B cell (primary cell): ENCODE measurements around the genes CBLIF and MS4A8.

GRCh38 chr11:59181520-59182609, 9.9 kb downstream of the DTX4 start:
- PRO-cap, result no peak
- CAGE, long polyA plus RNA, result no peak

DNA sequence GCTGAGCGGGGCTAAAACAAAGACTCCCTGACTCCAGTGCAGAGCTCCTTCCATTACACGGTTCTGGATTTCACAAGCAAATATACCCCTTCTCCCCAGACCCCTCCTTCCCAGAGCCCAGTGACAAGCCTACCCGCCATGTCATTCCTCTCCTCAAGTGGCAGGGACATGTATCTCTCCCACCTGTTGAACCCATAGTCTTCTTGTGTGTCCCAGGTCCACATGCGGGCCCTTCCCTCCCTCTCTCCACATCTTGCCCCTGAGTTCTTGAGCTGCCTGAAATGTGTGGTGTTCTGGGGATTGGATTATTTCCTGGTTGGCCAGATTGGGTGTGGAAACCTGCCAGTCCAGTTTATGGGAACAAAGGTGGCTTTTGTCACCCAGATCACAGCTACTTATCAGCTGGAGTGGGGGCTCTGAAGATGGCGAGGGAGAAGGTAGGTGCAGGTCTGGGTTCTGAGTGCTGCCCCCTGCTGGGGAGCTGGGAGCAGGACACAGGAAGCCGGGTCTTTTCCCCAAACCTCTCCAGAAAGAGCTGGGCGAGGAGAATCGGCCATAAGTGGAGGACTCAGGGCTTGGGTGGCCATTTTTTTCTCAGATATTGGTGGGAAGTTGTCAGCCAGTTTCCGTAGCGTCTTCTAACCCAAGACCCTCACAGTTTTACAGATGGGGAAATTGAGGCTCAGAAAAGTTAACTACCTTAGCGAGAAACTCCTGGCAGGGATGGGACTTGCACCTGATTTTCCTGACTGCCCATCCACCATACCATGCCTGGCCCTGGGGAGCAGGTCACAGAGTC, 14.3 kb downstream of the DTX4 start:
- PRO-cap, result no peak
- CAGE, long polyA plus RNA, result no peak

DNA sequence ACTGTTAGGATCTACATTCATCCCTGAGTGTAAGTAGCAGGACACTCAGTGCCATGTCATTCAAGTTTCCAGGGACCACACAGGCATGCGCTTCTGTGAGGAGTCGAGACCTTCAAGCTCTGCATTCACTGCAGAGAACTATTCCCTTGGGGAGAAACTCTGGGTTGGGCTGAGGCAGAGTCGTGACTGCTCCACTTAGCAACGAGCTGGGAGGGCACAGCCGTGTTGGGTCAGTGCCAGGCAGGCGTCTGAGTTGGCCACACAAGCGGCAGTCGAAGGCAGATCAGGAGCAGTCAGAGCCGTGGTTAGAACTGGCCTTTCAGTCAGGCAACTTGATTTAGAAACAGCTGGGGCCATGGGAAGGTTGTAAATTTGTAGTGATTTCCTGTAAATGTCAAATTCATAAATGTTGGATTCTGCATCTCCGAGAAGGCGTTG, 14.7 kb downstream of the MPEG1 start:
- PRO-cap, result no peak
- CAGE, long polyA plus RNA, result no peak

DNA sequence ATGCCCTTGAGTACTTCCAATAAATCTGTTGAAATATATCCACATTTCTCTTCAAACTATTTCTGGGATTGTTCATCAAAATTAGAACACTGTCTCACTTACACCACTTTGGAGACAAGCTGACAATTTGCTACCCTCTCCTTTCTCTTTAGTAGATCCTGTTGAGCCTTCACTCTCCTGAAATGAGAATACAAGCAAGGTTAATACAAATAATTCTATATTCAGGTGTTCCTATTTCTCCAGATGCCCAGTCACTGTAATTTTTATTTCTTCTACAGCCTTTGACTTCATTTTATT, 67.2 kb upstream of the OR5AN1 start:
- PRO-cap, result no peak
- CAGE, long polyA plus RNA, result no peak

DNA sequence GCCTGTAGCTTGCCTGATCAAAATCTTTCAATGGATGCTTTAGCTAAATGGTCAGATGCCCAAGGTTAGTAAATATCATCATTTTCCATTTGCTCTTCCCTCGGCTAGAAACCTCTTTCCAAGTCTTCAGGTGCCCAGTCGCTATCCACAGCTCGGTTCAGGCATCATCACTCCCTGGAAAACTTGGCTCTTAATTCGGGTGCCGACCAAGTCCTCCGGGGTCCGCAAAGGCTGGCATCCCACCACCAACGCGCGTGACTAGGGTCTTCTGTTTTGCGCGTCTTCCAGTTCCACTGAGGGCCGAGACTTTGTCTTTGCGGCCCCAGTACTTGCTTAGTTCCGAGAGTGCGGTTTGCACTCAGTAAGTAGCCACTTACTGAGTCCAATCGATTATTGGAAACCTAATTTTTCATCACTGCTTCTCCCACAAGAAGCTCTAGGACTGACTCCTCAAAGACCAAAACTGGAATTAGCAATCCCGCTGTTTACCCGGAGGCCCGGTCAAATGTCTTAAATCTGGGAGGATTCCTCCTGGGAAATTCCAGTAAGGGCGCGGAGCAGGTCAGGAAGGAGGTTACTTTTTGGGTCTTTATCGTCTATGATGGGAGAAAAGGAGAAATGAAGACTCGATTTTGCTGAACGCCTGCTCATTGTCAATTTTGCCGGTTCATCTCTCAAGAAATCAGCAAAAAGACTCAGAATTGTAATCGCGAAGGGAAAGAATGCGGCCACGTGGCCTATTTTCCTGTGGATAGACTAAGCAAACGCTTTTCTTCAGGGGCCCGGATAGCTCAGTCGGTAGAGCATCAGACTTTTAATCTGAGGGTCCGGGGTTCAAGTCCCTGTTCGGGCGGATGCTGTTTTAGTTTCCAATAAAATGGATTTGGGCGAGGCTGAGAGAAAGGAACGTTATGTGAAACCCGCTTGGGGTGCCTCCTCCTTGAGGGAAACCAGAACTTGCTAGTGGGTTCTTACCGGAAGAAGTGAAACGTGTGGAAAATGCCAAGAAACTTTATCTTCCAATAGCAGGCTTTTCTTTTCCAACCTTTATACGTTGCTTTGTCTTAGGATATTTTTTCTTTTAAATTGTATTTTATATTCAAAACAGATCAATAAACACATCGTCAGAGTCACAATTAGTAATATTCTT, 44.7 kb downstream of the OR4D9 start:
- PRO-cap, result unidirectional peak, plus-strand start at position 777 of the sequence; unidirectional peak, plus-strand start at position 984 of the sequence
- CAGE, long polyA plus RNA, result no peak

DNA sequence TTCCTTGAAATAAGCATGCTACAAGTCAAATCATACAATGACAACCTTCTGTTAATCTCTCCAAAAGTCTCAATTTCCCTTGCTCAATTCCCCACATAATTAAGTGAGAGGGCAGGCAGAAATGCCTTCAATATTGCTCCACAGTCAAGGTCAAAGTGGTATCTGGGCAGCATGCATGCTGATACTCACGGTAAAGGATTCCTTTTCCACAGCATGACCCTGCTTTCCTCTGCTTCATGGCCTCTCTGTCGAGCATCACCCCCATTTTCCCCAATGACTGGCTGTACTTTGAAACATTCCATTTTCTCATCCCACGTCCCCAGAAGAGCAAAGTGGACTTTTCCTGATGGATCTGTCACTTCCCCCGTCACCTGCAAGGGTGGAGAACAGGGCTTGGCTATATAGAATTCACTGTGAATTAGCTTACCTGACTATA, 37.6 kb downstream of the OSBP start:
- PRO-cap, result no peak
- CAGE, long polyA plus RNA, result no peak

DNA sequence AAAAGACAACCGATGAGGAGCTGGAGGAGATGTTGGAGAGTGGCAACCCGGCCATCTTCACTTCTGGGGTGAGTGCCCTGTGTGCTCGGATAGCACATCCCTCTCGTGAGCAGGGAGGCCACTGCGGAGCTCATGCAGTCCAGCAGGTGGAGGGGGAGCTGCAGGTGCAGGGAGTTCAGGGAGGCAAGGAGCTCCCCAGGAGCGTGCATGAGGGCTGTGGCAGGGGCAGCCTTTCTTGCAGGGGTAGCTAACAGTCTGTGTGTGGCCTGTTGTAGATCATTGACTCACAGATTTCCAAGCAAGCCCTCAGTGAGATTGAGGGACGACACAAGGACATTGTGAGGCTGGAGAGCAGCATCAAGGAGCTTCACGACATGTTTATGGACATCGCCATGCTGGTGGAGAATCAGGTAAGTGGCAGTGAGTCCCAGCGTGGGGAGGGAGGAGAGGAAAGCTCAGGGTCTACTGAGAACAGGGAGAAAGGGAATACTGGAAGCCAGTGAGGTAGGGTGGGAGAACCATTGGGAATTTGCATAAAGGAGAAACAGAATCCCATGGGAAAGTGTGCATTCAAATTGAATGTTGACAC, 17.4 kb downstream of the MRPL16 start:
- PRO-cap, result no peak
- CAGE, long polyA plus RNA, result no peak

- PRO-cap, result no peak
- CAGE, long polyA plus RNA, result no peak
Observed at GRCh38 chr11:59845427-59845761, at the start of gene CBLIF. Gene CBLIF (minus strand): TSS chr11:59845499.

GRCh38 chr11:59857369-59857844, 8.9 kb downstream of the TCN1 start:
- PRO-cap, result no peak
- CAGE, long polyA plus RNA, result no peak

- PRO-cap, result no peak
- CAGE, long polyA plus RNA, result no peak
Observed at GRCh38 chr11:59891473-59892138, 13.0 kb downstream of the OOSP3 start.

DNA sequence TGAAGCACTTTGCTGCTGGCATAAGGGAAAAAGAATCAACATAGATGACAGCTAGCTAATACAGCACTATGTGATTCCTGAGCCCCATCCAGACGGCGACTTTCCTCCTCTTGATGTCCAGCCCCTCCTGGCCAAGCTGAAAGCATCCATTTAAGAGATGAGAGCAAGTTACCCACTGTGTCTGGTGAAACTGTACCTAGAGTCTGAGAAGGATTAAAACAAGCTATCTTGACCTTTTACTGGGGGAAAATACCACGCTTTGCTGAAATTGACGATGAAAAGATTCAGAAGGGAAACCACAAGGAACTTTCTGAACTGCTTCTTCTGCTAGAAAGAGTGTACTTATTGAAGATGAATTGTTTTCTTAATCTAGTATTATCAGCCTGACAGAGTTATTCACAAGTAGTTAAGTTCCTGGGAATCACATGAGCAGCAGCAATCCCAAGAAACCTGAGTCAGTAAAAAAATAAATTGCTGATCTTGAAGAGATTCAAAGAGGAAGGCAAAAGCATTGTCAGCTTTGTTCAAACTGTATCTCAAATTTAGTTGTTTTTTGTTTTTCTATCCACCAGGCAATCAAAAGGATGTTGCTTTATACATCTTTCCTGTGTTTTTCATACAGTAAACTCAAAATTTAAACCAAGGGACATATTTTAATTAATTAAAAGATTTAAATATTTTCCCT, 13.1 kb upstream of the MS4A6A start:
- PRO-cap, result no peak
- CAGE, long polyA plus RNA, result no peak

GRCh38 chr11:60283206-60283679, 2.8 kb downstream of the MS4A4A start:
- PRO-cap, result no peak
- CAGE, long polyA plus RNA, result no peak

DNA sequence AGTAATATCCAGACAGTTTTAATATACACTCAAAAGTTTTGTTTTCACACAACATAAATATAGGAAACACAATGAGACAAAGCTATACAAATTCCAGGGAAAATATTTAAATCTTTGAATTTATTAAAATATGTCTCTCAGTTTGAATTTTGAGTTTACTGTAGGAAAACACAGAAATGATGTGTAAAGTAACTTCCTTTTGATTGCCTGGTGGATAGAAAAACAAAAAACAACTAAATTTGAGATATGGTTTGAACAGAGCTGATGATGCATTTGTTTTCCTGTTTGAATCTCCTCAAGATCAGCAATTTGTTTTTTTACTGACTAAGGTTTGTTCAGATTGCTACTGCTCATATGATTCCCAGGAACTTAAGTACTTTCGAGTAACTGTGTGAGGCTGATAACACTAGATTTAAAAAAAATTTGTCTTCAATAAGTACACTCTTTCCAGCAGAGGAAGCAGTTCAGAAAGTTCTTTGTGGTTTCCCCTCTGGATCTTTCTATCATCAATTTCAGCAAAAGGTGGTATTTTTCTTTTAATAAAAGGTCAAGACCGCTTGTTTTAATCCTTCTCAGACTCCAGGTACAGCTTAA, 12.5 kb upstream of the MS4A6E start:
- PRO-cap, result no peak
- CAGE, long polyA plus RNA, result no peak

DNA sequence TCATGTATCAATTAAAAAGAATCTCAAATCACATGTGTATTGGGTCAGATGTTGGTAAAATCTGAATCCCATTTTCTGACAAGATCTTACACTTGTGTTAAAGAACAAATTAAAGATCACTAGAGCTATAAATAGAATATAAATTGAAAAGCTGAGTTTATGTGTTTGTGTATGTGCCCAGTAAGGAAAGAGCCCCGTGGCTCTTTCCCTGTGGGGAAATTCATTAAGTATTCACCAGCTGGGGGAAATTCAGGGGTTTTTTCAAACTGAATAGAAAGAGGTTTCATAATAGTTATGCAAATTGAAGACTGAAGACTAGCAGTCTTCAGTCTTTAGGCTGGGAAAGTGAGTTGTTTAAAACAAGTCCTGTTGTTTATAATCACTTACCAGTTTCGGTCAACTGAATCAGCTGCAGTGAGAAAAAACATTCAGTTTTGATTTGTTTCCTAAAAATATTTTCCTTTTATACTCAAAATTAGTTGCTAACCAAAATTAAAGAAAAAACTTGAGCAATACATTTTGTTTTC, 11.3 kb upstream of the MS4A7 start:
- PRO-cap, result no peak
- CAGE, long polyA plus RNA, result no peak

- PRO-cap, result no peak
- CAGE, long polyA plus RNA, result no peak
Observed at GRCh38 chr11:60502634-60502949, 10.0 kb downstream of the MS4A12 start.

GRCh38 chr11:60699009-60700118, at the start of gene MS4A8:
Gene MS4A8 (plus strand): TSS chr11:60699612.
- PRO-cap, result no peak
- CAGE, long polyA plus RNA, result no peak

DNA sequence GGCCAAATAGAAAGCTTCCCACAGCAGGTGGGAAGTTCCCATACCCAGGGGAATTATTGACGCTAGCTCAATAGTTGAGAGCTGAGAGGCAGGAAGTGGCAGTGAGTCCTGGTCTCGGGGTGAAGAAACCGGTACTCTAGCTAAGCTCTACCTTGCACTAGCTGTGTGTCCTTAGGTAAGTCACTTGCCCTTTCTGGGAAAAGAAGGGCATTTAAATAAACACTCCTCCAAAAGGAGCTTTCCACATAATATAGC, 6.5 kb downstream of the MS4A15 start:
- PRO-cap, result unidirectional peak, plus-strand start at position 101 of the sequence
- CAGE, long polyA plus RNA, result no peak

- PRO-cap, result no peak
- CAGE, long polyA plus RNA, result no peak
Observed at GRCh38 chr11:60843077-60843727, 1.3 kb downstream of the CCDC86 start.

- PRO-cap, result no peak
- CAGE, long polyA plus RNA, result no peak
Observed at GRCh38 chr11:60854164-60854598, 1.6 kb downstream of the PTGDR2 start.

DNA sequence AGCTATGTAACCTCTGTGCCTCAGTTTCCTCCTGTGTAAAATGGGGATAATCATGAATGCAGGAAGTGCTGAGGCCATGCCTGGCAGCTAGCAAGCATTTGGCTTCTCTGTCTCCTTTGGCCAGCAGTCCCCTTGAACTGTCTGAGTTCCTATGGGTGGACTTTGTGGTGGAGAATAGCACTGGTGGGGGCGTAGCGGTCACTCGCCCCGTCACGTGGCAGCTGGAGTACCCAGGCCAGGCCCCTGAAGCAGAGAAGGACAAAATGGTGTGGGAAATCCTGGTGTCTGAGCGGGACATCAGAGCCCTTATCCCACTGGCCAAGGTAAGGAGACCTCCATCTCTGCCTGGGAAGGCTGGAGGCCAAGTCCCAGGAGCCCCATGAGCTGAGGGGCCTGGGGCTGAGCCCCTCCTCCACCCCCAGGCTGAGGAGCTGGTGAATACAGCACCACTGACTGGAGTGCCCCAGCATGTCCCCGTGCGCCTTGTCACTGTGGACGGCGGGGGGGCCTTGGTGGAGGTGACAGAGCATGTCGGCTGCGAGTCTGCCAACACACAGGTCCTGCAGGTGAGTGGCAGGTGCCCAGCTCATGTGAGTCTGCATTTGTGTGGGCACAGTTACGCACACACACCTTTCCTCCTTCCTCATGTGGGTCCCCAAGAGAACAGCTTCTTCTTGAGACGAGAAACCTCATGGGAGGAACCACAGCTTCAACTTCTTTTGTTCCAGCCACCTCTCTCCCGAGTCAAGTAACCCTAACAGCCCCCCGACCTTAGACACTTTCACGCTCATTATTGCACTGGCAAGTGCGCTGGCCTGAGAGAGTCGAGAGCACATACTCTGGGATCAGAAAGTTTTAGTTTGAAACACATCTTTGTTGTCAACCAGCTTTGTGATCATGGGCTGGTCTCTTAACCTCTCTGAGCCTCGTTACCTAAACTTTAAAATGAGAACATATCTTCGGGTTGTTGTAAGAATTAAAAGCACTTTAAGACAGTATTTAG, 7.6 kb downstream of the TMEM132A start:
- PRO-cap, result no peak
- CAGE, long polyA plus RNA, result no peak